Cytotoxic T cell (primary cell): Measurements from ENCODE around the genes PLEKHG3 and ATP6V1D.

DNA sequence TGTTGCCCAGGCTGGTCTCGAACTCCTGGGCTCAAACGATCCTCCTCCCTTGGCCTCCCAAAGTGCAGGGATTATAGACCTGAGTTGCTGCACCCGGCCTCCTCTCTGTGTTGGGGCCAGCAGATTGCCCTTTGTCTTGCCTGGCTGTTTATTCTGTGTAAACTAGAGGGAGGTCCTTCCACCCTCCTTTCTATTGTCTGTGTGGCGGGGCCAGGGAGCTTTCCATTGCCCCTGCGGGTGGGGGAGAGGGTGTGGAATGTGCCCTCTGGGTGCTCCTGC lies 22.2 kb downstream of the MTHFD1 start:
- PRO-cap, 2 experiments: no peak in any of the 2 experiments

GRCh38 chr14:64465819-64466773 lies 797 bp downstream of the AKAP5 start:
- PRO-cap, 2 experiments: no peak in any of the 2 experiments

GRCh38 chr14:64573235-64573540 lies 23.4 kb downstream of the PPP1R36 start:
- PRO-cap, 2 experiments: no peak in any of the 2 experiments

GRCh38 chr14:64656842-64657336 lies 47.3 kb upstream of the PLEKHG3 start:
- PRO-cap, 2 experiments: no peak in any of the 2 experiments

- PRO-cap, 2 experiments: no peak in any of the 2 experiments
These were observed 45.5 kb upstream of the PLEKHG3 start for GRCh38 chr14:64658706-64659220.

- PRO-cap, 2 experiments: no peak in any of the 2 experiments
These were observed 28.9 kb upstream of the PLEKHG3 start for GRCh38 chr14:64675294-64675722.

GRCh38 chr14:64683006-64683889 lies 21.0 kb upstream of the PLEKHG3 start:
- PRO-cap, 2 experiments: no peak in any of the 2 experiments

DNA sequence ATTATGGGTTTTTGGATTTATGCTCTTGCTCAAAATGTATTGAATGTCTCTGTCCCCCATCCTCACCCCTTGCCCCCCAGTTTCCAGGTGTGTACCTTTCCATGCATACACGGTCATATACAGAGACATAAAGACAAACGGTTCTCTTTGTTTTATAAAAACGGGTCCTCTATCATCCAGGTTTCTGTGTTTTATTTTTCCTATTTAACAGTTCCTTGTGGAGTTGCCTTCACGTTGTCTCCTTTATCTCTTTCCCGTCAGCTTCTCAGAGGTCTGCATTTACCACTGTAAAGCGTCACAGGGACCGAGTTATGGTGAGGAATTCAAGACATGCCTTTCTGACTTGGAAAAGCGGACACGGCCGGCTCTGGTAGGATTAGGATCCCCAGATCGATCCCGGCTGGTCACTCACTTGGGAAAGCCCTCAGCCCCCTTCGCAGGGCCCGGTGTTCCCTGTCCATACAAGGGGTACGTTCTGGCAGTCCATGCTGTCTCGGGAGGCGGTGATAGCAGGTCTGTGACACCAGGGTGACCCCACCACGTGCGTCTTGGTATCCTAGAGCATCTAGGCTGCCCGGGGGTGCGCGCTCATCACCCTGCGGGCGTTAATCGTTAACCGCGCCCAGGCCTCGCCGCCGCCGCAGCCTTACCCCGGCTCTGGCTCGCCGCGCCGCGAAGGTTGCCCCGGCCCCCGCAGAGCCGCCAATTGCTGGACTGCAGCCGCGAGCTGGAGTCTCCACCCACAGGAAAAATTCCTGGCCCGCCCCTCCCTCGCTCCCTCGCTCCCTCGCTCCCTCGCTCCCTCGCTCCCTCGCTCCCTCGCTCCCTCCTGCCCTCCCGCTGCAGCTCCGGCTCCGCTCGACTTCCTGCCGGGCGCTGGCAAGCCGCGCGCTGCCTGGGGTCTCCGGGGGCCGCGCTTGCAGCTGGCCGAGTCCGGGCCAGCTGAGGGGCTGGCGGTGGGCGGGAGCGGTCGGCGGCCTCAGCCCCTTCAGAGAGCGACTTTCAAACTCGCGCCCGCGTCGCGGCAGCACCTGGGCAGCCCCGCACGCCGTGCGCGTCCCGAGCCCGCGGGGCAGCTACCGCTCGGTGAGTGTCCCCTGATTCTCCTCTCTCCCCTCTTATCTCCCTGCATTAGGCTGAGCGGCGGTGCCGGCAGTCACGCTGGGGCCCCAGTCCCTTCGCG lies at the start of gene PLEKHG3:
Gene PLEKHG3, plus strand, starts transcription at position 806 of the 1,183 bp plus-strand sequence.
- PRO-cap, 2 experiments: no peak in any of the 2 experiments

DNA sequence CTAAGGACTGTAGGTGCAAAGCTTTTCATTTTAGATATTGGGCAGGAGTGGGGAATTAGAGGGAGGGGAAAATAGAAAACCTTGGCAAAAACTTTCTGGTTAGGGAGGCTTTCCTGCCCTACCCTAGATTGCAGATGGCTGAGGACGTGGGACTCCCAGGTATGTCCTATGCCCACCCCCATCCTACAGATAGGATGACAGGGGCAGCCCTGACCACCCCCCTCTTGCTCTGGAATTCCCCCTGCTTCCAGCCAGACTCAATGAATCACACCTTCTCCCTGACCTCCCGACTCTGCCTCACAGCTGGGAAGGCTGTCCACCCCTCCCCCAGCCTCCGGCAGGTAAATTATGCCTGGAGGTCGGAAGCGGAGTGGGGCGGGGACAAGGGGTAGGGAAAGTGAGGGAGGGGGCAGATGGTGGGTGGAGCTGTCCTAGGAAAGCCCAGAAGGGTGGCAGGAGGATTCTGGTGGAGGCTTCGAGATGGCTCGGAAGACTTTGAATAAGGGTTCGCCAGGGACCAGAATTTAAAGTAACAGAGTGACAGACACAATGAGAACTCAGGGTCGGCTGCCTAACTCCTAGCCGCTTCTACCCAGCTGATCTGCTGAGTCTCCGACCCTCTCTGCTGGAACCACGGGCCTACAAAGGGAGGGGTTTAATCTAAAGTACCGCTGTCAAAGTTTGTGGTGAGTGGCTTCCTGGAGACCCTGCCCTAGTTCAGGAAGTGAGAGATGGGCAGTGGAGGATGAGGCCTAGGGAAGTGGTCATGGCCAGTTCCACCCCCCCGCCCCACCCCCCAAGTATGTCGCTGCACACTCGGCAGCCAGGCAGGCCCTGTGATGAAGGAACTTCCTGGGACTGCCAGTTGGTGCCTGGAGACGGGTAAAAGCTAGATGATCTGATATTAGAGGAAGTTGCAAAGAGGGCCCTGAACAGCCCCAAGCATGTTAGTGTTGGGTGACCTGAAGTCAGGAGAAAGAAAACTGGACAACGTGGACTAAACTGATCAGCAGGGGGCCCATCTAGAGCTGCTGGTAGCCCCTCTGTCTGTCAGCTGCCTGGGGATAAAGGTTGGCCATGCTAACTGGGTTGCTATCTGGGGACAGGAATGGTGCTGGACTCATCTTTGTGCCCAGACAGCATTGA lies 4.2 kb downstream of the PLEKHG3 start:
- PRO-cap, 2 experiments: peak in 2 of 2 experiments; most common plus-strand start position 864 of the sequence (in 2); most common minus-strand start position 559 of the sequence (in 1)

DNA sequence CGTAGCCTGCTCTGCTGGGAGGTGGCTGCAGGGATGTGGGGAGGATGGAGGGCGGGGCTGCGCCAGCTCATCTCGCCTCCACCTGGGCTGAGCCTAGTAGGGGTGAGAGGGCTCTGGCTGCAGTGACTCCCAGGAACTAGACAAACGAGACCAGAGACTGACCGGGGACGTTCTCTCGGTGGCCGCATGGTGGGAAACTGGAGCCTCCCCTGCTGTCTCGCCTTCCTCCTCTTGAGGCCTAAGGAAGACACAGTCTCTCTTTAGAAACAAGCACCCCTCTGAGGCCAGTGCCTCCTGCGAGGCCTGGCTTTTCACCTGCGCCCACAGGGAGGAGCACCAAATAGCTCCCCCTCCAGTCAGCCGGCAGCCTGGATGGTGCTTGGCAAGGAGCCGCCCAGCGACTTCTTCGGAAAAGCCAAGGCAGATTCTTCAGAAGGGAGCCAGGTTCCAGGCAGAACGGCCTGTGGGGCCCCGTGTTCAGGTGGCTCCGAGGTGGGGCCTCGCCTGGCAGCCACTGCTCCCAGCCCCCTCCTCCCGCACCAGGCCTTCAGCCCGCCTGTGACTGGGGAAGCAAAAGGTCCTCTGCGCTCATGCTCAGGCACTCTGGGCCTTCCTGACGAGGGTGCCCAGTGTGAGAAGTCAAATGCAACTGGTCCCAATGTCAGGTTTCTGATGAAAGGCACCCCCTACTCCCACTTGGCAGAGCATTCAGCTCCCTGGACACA lies 62.5 kb downstream of the PLEKHG3 start:
- PRO-cap, 2 experiments: no peak in any of the 2 experiments

DNA sequence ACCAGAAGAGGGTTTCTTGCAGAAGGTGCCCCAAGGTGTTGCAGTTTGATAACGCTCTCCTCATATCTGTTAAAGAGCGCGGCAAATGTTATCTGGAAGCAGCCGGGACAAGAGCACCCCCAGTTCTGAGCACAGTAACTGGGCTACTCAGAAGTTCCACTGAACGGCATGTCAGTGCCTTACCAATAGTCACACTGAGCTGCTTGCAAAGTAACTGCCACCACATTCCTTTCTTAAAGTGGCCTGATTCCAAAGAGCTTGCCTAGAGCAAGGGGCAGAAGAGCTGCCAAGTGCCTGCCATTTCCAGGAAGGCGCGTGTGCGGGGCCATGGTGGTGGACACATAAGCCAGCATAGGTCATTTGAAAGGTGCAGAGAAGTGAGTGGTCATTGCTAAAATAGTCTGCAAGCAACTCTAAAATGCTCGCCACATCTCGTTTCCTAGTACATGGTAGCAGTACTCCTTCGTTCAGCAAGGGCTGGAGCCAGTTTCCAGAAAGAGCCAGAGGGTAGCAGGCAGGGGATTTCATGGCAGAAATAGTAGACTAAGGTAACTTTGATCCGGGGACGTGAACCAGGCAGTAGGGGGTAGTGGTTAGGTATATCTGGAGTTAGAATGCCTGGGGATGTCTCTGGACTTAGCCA lies 37.8 kb downstream of the SPTB start:
- PRO-cap, 2 experiments: no peak in any of the 2 experiments

- PRO-cap, 2 experiments: no peak in any of the 2 experiments
These were observed 26.5 kb downstream of the MAX start for GRCh38 chr14:65075614-65076444.

GRCh38 chr14:65282537-65283177 lies 129.9 kb upstream of the FUT8 start:
- PRO-cap, 2 experiments: no peak in any of the 2 experiments

GRCh38 chr14:65303369-65303944 lies 109.1 kb upstream of the FUT8 start:
- PRO-cap, 2 experiments: no peak in any of the 2 experiments

DNA sequence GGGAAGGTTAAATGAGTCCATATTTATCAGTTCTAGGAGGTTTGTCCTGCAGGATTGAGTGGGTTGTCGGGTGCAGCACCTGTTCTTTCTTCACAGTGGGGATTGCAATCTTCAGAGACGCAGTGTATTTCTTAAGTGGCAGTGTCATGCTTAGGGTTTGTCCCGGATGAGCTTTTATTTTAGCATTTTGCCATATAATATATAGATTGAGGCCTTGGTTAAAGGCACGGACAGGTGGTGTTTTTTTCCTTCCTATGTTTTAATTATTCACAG lies 1.2 kb downstream of the FUT8 start:
- PRO-cap, 2 experiments: no peak in any of the 2 experiments

GRCh38 chr14:65629612-65630563 lies 217.4 kb downstream of the FUT8 start:
- PRO-cap, 2 experiments: no peak in any of the 2 experiments

- PRO-cap, 2 experiments: no peak in any of the 2 experiments
These were observed 41.9 kb upstream of the GARIN2 start for GRCh38 chr14:67147382-67147695.

DNA sequence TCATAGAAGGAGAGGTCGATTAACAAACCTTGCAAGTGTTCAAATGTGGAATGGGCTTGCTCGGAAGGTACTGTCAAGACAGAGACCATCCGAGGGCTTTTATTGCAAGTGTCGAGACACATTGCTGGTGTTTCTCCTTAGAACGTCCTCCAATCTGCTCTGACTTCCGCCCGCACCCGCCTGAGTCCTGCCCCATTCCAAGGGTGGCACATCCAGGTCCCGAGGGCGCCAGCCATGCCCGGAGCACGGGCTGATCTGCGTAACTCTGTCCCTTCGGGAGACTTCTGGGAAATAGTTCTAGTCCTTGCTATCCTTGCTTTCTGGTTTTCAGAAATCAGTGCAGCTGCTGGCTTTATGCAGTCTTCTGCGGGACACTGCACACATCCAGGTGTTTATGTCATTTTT lies 734 bp upstream of the PALS1 start:
- PRO-cap, 2 experiments: no peak in any of the 2 experiments

- PRO-cap, 2 experiments: no peak in any of the 2 experiments
These were observed 1.6 kb downstream of the ATP6V1D start for GRCh38 chr14:67357999-67358422.

GRCh38 chr14:67359275-67360135 lies at the start of gene ATP6V1D:
ATP6V1D (minus strand) TSS chr14:67359804.
- PRO-cap, 2 experiments: peak in 2 of 2 experiments; most common plus-strand start chr14:67360018 (in 2); most common minus-strand start chr14:67359775 (in 2)